LUHMES (cell line): ENCODE data around the gene HOXD10.

DNA sequence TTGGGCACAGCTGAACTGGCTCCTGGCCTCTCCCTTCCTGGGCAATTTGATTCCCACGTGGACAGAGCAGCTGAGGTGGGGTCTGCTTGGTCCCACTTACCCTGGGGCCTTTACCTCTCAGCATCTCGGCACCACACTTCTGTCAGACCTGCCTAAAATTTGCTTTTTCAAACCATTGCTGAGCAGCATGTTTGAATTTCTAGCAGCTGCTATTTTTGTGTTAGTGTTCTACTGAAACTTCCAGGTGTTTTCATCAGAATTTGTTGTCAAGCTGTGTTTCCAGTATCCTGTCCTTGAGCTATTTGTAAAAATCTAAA, 63.8 kb upstream of the PDK1 start:
- PRO-cap = no peak

DNA sequence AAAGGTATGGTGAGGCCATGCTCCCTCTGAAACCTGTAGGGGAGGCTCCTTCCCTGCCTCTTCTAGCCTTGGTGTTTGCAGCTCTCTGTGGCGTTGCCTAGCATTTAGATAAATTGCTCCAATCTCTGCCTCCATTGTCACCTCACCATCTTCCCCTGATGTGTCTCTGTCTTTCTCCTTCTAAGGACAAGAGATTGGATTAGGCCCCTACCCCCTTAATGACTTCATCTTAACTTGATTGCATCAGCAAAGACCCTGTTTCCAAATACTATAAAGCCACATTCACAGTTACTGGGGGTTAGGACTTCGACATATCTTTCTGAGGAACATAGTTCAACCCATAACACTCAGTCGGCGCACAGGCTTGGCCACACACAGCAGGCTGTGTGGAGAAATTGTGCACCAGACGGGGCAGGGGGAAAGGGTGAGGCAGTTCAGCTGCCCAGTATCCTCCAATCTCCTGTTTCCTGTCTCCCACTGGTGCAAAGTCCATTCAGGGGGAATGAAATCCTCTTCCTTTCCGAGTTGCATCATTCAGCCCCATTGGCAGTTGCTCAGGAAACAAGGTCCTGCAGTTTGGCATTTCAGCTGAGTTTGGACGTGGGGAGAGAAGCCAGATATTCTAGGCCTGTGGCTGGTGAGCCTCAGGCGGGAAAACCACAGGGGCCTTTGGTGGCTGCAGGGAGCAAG, 9.5 kb upstream of the RAPGEF4 start:
- PRO-cap = no peak

DNA sequence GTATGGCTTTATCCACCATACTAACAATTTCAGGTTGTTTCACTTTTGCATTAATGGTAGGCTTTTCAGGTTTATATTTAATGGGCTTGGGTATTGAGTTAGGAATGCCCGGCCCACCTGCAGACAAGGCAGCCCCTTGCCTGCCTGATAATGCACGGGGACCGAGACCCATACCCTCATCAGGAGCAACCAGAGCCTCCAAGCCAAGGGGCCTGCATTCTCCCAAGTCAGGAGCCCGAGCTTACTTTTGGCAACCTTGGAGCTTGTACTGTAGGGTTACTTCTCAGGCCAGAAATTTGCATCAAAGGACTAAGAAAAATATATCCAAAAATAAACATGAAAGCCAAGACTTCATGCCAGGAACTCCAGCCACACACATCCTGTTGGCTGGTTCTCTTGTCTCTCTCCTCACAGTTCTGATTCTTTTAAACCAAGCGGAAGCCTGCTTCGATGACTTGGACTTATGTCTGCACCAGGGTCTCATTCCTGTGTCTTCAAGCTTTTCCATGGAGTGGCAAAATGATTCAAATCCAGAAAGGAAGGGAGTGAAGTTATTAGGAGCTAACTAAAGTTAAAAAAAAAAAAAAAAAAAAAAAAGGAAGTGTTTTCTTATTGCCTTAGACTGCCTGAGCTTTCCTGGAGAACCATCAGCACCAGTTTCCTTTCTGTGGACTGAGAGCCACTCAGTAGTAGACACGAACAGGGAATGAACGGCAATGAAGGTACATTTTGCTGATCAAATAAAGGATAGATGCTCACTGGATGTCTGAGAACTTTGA, 85.7 kb downstream of the RAPGEF4 start:
- PRO-cap = no peak

DNA sequence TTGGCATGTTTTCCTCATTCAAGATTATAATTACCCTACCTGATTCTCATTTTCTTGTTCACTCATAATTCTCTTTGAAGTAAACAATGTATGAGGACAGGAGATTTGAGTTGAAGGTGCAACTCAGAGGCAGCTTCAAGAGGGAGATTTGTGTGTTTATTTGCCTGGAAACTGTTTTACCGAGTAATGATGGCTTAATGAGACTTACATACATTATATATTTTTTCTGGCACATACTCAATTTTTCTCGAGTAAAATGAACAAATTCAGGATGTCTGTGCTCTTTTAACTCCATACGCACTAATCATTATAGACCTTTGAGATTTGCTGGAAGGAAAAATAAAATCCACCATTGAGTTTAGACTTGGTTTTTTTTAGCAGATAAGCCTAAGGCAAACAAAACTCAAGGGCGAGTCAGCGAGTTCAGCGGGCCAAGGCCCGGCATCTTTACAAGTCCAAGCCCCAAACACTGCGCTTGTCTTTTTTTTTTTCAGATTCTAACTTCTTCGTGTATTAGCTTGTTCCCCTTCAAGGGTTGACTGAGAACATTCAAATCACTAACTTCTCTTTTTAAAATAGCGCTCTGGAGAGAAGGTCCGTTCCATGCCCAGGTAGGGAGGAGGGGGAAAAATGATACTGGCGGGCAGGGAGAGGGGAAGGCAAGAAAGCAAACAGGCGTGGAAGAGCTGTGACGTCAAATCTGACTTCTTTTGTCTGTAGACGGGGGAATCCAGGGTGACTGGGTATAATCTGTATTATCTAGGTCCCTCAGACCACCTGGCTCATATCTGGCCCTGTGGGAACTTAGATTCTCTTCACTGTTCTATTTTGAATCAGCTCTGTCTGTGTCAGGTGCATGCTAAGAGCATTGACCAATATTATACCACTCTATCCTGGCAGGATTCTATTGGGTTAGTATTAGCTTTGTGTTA, 72.7 kb upstream of the MAP3K20 start:
- PRO-cap = no peak

DNA sequence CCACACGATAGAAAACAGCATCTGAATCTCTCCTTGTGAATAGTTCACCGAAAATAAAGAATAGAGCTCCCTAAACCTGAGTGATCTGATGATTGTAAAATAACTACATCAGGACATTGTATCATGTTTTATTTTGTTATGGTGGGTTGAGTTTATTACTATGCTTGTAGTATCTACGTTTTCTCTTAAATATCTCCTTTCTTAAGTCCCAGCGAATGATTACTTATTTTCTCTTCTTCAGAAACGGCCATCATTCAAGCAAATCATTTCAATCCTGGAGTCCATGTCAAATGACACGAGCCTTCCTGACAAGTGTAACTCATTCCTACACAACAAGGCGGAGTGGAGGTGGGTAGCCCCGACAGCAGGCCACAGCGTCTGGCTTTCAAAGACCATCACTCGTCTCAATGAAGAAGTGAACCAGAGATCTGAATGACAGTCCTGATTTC, 133.9 kb downstream of the MAP3K20 start:
- PRO-cap = no peak

DNA sequence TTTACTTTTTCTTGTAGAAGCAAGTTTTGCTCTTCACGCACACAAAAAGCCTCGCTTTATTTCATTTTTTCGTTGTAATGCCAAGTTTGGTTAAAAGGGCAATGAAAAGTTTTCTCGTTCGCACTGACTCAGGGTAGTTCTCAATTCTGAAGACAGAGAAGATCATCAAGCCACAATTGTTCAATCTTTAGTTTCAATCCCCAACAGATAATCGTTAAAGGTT, 775 bp upstream of the CDCA7 start:
- PRO-cap = no peak

DNA sequence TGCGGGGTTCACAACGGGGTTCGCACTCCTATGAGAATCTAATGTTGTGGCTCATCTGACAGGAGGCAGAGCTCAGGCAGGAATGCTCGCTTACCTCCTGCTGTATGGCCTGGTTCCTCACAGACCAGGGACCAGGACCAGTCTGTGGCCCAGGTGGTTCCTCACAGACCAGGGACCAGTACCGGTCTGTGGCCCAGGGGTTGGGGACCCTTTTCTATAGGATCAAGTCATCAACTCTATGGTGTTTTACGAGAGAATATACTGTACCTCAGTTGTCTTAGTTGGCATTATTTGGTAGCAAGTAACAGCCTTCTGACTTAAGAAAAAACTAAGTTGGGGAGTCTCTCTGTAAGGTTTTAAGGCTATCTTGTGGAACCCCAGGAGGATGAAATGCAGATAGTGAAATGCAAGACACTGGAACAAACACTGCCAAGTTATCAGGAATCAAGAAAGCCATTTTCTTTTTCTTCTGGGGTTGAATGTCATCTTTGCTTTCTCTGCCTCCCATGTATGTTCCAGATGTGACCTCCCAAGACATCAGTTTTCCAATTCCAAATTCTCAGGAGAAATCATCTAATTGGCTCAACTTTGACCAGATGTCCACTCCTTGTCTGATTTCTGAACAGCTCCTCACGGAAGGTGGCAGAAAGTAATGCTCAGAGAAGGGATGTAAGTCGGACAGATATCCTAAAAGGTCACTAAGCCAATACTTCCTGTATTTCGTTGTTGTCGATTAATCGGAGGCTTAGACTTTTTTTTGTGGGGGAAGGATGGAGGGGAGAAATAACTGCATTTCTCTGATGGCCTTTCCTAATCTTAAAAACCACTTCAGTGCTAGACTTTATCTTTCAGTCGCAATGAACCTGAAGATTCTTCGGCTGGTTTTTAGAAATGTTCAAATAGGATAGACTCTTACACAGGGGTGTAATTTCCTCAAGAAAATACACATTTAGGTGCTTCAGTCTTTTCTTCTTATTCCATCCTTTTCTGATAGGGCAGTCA, 60.8 kb downstream of the SP3 start:
- PRO-cap = no peak

GRCh38 chr2:173928848-173929607, 36.1 kb downstream of the SP3 start:
- PRO-cap = no peak

- PRO-cap = no peak
These were observed 39.6 kb downstream of the OLA1 start for GRCh38 chr2:174208390-174209456.

DNA sequence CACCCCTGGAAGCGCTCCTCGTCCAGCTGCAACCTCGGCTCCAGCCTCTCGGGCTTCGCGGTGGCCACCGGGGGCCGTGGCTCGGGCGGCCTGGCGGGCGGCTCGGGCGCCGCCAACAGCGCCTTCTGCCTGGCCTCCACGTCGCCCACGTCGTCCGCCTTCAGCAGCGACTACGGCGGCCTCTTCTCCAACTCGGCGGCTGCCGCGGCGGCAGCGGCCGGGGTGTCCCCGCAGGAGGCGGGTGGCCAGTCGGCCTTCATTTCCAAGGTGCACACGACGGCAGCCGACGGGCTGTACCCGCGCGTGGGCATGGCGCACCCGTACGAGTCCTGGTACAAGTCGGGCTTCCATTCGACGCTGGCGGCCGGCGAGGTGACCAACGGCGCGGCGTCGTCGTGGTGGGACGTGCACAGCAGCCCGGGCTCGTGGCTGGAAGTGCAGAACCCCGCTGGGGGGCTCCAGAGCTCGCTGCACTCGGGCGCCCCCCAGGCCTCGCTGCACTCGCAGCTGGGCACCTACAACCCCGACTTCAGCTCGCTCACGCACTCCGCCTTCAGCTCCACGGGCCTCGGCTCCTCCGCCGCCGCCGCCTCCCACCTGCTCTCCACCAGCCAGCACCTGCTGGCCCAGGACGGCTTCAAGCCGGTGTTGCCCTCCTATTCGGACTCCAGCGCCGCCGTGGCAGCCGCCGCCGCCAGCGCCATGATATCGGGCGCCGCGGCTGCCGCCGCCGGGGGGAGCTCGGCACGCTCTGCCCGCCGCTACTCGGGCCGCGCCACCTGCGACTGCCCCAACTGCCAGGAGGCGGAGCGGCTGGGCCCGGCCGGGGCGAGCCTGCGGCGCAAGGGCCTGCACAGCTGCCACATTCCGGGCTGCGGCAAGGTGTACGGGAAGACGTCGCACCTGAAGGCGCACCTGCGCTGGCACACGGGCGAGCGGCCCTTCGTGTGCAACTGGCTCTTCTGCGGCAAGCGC, 1.8 kb downstream of the SP9 start:
- PRO-cap = no peak

DNA sequence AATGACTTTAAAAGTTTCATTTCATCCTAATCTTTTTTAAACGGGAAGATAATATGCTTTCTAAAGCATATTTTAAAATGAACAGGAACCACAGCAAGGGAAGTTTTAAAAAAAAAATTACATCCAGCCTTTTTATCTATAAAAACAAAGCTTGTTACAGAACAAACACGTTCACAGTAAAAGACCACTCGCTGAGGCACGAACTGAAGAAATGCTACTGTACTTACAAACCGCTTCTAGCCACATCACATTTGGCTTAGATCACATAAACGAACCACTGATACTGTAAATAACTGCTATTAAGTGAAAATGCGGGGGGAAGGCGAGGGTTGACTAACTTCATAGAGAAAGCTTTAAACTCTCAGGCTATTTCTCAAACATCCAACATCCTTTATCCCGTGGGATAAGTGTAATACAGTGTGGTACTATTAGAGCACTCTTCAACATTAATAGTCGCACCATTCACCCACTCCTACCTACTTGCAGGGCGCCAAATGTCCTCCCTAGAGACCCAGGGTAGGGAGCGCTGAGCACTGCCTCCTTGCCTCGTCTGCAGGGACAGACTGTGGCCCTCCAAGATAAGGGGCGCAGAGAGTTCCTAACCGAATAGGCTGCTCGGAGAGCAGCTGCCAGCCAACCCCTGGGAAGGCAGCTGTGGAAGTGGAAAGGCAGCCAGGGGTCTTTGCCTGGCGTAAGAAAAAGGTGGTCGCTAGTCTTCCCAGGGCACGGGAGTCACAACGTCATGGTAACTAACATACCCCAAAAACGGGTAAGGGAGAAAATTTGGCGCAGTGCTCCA, 926 bp downstream of the GPR155 start:
- PRO-cap = bidirectional peak, plus-strand start at position 548 of the sequence, minus-strand start at position 568 of the sequence

DNA sequence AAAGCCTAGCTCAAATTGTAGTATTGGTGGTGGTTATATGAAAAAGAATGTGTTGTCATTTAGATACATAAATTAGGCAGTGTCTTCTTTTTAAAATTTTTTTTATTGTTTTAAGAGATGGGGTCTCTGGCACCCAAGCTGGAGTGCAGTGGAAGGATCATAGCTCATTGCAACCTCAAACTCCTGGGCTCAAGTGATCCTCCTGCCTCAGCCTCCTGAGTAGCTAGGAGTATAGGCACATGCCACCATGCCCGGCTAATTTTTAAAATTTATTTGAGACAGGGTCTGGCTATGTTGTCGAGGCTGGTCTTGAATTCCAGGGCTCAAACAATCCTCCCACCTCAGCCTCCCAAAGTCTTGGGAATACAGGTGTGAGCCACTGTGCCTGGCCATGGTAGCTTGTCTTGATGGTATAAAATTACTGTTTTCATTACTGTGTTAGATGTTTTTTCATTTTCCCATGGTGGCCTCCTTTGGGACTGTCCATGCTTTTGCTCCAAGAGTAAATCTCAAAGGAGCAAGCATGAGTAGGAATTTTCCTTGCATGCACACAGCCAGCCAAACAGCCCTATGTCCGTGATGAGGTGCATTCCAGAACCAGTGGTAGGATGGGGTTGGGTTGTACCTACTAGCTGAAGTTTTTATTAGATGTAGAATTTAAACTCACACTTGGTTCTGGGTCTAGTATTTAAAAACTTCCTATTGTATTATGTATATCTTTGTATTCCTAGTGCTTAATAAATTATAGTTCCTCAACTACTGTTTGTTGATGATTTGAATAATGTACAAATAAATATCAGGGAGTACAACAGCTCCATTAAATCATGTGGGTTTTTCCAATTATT, 42.1 kb downstream of the WIPF1 start:
- PRO-cap = no peak

DNA sequence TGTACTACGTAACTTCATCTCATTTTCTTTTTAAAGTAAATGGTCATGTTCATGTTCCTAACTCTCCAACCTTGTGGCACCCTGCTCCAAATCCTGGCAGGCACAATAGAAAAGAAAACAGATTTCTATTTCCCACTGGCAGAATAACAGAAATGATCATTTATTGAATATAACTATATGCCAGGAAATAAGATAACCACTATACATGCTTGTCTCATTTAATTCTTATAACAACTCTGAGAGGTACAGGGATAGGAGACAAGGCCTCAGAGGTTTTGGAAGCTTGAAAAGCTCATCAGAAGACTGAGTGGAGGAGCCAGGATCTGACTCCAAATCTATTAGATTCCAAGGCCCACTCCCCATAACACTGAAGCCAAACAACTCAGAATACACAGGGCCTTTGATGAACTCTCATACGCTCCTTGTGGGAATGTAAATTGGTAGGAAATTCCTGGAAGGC, 28.1 kb downstream of the WIPF1 start:
- PRO-cap = no peak

DNA sequence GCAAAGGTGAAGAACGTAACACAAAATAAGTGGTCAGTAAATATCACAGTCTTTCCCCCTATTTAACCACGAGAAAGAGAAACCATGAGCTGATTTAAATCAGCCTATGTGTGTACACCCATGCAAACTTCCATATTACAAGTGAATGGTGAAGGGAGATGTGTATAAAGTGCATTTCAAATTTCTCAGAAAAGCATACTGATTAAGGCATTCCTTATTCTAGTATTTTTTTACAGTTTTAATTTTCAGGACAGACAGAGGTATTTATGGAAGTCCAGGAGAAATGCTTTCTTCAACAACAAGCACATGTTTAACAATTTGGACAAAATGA, 2.1 kb downstream of the WIPF1 start:
- PRO-cap = no peak

GRCh38 chr2:174729991-174730901, 34.0 kb downstream of the CHRNA1 start:
- PRO-cap = no peak

GRCh38 chr2:174836594-174836973, 72.3 kb upstream of the CHRNA1 start:
- PRO-cap = no peak

GRCh38 chr2:175127602-175127941, 40.4 kb downstream of the ATF2 start:
- PRO-cap = no peak

GRCh38 chr2:175167040-175167269, 1.0 kb downstream of the ATF2 start:
- PRO-cap = no peak

- PRO-cap = no peak
These were observed 144.7 kb downstream of the LNPK start for GRCh38 chr2:175857420-175857717.

GRCh38 chr2:176116258-176116878, at the start of gene HOXD10:
Gene HOXD10, plus strand, starts transcription at chr2:176116778.
- PRO-cap = no peak